SJCRH30 (cell line): ENCODE results near the gene CLEC16A.

GRCh38 chr16:10827516-10827958, 8.9 kb upstream of the TVP23A start:
- RAMPAGE, long total RNA: no peak

DNA sequence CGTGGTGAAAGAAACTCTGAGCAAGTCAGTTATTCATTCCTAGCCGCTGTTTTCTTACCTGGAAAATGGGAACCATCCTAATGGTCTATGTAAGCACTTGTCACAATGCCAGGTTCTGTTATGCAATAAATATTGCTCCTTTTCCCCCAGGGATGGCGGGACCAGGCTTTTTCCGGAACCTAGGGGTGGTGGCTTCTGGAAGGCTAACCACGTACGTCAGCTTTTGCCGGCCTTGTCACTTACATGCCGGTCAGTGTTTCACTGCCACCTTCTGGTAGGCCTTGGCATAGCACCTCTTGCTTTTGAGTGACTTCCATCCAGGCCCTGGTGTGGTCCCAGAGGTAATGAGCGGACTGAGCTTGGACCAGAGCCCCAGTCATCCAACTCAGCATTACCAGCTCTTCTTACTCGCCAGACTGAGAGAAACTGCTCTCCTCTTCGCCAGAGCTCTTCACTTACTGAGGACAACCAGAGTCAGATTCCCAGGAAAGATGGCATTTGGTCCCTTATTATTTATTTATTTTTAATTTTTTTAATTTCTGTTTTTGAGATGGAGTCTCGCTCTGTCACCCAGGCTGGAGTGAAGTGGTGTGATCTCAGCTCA, 23.5 kb downstream of the DEXI start:
- RAMPAGE, long total RNA: no peak

- RAMPAGE, long total RNA: no peak
These were observed 11.2 kb downstream of the DEXI start for GRCh38 chr16:10931026-10931484.

DNA sequence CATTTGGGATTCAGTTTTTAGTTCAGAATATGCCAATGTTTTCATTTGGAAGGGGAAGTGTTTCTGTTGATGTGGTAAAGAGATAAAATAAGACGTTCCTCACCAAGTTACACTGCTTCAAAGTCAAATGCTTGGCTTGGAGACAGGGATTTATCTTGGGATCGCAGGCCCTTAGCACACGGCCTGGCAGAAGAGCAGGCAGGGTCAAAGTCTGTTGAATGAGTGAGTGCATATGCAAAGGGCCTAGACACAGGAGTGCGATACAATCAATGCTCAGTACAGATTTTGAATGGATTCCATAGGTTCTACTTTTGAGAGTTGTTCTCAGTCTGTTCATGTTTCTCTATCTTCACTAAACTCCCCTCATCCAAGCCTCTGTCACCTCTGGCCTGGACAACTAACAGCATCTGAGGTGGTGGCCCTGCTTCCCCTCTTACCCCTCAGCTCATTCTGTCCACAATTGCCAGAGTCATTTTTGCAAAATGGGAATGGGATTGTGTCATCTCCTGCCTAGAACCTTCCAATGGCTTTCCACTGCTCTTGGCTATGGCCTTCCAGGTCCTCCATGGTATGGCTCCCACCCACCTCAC, 3.3 kb downstream of the DEXI start:
- RAMPAGE, long total RNA: no peak

DNA sequence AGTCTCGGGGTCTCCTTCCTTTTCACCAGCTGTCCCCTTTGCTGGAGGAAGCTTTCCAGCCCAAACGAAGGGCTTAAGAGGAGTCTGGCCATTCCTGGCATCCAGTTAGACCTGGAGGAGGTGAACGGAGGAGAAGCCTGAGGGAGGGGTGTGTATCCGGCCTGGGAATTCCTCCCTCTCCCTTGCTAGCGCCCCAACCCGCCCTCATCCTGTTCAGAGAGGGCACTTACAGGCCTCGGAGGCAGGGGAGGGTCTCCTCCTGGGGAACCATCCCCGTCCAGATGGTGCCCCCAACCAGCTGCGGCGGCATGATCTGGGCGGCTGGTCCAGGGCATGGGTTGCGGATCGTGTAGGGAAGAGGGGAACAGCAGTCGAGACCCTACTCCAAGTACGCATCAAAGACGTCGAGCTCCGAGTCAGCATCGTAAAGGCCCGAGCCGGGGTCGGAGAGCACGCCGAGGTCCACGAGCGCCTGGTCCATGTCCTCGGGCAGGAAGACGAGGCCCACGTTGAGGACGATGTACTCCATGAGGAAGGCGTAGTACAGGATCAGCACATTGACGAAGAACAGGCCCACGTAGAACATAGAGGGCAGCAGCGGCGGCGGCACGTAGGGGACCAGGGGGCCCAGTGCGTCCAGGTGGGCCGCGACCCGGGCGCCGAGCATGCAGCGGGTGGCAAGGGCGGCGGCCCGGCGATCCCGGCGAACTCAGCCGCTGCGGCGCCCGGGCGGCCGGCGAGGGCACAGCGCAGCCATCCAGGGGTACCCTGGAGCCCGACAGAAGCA, 736 bp downstream of the DEXI start:
- RAMPAGE, long total RNA: no peak

GRCh38 chr16:10944193-10945005, at the start of gene CLEC16A:
Gene CLEC16A (plus strand): TSS chr16:10944564.
- RAMPAGE, long total RNA: no peak

DNA sequence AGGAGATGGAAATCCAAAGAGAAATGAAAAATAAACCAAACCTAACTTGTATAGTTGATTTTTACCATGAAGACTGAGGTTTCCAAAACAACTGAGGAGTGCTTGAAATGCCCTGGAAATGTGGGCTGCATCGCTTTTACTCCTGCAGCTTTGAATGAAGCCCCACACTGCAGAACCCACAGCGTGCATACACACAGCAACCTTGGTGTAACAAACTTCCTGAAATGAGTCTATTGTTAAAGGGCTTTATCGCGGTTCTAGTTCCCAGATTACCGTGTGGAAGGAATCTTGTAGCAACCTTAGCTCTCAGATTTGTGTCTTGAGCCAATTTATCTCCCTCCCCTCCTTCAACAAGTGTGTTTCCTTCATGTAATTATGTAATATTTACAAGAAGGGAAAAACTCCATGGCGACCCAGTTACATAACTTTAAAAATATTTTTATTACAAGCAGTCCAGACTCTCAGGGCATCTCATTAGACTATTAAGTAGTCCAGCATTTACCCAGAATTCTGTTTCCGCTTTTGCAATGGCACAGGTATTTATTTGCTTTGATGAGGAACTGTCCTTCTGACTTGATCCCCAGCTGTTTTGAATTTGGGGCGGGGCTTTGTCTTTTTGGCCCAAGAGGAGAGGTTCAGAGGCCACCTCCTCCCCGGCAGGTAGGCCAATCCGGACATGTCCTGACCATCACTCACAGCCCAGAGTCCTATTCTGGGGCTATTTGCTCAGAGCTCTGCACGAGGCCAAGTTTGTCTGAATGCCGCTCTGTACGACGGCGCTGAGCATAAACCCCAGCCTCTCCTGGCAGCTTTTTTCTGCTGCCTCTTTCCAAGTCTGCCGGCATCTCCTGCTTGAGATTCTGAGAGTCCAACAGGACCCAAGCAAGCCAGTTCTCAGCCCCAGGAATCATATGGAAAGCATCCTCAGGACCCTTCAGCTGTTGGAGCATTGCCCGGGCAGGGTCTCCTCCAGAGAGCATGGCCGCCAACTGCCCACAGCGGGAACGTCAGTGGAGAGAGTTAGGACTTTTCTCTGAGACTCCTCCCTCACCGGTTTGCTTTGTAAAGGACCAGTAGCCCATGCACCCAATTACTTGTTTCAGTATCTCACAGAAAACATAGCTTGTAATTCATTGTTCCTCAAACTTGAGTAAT, 35.6 kb downstream of the CLEC16A start:
- RAMPAGE, long total RNA: no peak

DNA sequence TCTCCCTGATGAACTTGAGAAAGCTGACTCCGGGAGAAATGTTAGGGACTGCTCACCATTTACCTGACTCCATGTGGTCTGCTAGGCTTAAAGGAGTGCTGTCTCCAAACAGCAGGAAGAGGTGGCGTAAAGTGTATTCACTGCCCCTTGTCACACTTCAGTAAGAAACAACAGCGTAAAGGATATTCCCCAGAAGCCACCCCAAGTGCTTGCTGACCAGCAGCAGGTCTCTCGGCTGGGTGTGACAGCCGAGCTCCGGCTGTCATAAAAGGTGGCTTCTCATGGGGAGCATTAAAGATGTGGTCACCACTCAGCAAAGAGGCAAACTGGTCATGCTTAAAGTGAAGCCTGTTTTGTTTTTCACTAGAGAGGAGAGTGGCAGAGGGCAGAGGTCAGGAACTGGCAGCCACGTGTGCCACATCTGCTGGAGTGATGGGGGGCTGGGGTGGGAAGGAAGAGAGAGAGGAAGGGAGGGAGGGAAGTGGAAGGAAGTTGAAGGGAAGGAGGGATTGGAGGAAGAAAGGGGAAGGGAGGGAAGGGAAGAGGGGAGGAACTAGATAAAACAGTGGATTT, 119.2 kb downstream of the CLEC16A start:
- RAMPAGE, long total RNA: no peak

DNA sequence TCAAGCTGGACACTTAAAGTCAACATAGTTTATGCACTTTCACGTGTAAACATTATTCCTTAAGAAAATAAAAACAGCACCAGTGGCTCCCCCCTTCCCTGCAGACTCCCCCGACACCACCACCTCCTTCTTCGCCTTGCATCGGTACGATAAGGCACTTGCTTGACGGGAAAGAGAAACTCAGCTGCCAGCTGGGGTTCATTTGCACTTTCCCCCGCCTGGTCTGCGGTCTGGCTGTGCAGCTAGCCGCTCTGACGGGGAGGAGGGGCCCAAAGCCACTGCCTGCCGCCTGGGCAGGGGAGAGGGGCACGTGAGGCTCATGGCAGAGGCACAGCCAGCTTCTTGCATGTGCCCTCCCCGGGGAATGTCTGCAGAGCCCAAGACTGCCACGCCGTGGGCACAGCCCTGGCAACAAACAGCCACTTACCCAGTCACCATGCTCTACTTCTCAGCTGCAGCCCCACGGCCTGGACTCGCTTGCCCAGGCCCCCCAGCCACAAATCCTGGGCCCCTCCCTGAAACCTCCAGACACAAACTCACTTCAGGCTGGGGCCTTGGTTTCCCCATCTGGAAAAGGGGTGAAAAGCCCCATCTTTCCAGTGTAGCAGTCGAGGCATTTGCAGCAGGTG, 16.5 kb upstream of the PRM1 start:
- RAMPAGE, long total RNA: no peak

DNA sequence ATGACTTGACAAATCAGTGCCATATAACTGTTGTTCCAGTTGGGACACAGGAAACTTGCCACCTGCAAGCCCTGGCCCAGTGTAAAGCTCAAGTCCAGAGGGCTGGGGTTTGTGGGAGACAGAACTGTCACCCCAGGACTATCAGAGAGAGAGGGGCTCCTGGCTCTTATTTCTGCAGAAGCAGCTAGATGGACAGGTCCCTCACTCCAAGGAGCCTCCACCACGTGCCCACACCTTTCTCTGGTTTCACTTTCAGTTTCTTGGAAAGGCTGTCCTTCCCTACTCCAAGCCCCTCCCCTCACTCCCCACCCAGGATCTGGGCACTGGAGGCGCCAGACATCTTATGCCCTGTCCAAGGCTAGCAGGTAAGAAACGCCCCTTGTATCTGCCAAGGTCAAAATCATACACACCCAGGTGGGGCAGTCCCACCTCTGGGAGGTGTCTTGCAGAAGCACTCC, 31.5 kb upstream of the PRM1 start:
- RAMPAGE, long total RNA: start-site peak on the plus strand centred at position 315 of the sequence, 41 bp wide, 11 and 6 reads in 2 replicates

DNA sequence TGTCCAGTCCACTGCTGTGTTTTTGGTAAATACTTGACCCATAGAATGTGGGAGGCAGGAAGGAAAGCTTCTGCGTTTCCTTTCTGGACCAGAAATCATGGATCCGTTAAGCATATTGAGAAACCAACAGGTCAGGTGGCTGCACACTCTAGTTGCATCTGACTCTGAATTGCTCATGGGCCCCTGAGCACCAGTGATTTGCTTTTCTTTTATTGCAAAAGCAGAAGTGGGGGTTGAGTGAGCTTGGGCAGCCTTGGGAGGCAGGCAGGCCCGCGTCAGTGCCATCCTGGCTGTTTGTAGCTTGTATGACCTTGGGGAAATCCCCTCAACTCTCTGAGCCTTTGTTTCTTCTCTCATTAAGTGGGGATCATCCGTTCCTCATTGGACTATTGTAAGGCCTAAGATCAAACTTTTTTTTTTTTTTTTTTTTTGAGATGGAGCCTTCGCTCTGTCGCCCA, 25.3 kb downstream of the RMI2 start:
- RAMPAGE, long total RNA: no peak

GRCh38 chr16:11497944-11498197, 29.2 kb downstream of the ENSG00000188897 start:
- RAMPAGE, long total RNA: no peak

DNA sequence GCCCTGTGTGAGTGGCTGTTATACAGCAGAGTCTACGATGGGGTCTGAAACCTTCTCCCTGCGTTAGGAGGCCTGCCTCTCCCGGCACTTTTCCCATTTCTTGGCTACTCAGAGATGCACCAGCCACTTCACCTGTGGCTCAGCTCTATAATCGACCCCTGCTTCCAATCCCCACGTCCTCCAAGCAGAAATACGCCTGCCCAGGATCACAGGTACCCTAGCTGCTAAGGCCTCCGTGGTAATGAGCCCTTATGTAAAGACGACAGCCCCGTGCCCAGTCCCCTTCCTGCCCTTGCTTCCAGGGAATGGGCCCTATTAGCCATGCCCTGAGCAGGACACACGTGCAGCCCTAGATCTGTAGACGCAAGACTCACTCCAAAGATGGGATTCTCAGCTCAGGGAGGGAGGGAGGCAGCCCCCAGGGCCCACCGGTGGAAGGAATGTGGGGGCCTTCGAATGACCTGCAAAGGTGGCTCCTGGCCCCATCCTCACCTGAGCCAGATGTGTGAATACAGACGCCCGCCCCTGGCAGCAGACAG, 11.7 kb upstream of the ENSG00000188897 start:
- RAMPAGE, long total RNA: no peak

GRCh38 chr16:11562601-11563368, 23.9 kb downstream of the LITAF start:
- RAMPAGE, long total RNA: no peak

- RAMPAGE, long total RNA: no peak
These were observed 9.9 kb downstream of the LITAF start for GRCh38 chr16:11576567-11577511.

GRCh38 chr16:11582226-11582883, 4.4 kb downstream of the LITAF start:
- RAMPAGE, long total RNA: no peak

GRCh38 chr16:11586454-11586705, 339 bp downstream of the LITAF start:
- RAMPAGE, long total RNA: no peak

DNA sequence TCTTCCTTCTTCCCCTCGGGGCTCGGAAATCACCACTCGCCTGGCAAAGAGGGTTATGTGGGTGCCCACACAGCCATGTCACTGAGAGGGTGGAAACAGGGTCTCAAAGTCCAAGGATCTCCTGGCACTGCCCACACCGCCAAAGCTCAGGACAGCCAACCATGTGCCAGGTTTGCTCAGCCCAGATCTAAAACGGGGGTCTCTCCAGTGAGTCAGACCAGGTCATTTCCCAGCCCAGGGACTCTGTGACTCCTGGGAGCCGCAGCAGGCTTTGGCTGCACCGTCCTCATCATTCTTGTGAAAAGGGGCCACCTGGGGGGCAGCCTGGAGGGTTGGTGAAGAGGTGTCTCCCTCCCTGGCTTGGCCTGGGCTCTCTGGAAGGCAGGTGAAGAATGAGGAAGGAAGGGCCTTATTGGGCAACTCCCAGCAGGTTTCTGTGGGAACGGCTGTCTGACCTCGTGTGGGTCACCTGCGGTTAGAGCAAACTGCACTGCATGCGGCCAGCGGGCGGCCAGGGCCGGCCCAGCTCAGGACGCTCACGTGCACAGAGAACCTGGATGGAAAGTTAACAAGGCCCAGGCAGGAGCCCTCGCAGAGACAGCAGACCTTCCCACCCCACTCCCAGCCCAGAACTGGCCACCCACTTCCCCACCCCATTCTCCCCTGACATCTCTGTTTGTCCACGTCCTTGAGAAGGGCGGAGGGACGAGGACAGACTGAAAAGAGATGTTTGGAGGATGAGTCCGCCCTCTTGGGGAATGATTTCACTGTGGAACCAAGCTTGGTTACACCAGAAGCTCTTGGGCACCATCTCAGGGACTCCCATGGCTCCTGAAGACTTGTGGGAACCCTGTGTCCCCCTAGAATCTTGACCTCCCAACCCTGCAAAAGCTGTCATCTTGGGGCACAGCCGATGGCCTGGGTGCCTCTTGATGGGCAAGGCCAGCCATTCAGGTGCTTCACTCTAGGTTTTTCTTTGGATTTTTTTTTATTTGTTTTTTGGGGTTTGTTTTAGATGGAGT, 25.6 kb upstream of the LITAF start:
- RAMPAGE, long total RNA: no peak

DNA sequence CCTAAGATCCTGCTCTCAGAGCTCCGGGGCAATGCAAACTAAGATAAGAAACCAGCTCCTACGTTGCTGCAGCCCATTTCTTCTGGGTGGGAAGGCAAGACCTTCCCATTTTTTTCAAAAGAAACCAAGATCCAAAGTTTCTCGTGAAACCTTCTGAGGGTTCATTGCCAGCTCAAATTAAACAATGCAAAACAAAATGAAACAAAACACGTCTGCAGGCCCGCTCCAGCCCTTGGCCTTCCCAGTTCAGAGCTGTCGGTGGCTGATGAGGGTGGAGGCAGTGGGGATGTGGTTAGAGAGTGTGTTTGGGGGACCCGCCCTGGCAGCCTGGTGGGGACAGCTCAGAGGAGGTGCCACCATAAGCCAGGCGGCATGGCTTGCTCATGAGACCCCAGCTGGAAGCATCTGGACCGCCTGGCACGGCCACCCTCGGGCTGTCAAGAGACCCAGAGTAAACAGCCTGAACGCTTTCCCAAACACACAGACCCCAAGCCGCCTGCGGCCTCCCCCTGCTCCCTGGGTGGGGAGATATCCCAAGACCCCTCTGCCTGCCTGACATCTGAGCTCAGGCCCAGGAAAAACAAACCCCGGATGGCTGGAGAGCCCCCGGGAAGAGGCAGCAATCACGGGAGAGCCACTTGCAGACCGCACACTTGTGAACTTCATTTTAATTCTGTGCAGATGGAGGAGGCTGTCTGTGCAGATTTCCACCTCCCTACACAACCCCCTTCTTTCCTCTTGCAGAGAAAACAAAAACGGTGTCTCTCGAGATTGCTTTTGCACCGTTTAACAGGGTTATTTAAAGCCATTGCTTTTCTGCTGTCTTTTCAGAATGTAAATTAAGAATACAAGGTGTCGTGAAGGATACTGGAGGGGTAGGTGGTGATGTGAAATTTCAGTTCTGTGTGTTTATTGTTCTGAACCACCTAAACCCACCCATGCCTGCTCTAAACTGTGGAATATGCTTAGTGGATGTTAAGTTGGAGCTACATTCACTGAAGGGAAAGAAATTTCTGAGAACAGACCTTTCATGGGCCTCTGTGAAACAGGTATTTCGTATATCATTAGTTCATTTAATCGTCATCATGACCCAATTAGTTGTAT, 35.5 kb upstream of the LITAF start:
- RAMPAGE, long total RNA: no peak

GRCh38 chr16:11681560-11681968, 13.3 kb downstream of the SNN start:
- RAMPAGE, long total RNA: no peak